ENCODE measurements around a stretch of chr1.

GRCh38 chr1:177961145-177961919 is 8.5 kb downstream of the SEC16B start:
- PRO-cap, result no peak

DNA sequence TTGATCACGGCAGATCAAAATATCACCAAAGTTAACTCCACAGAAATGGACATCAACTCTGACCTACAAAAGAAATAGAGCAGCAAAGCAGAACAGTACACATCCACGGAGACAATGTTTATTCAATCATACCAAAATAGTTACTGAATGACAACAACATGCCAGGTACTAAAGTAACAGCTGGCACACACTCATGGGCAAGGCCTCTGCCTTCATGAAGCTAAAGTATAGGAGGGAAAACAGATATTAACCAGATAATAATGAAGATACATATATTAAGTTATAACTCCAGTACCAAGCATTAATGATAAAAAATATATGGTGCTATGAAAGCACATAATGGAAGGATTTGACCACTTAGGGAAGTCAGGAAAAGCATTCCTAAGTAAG is 59.2 kb upstream of the RASAL2 start:
- PRO-cap, result no peak

- PRO-cap, result no peak
These were observed 836 bp upstream of the RASAL2 start for GRCh38 chr1:178093034-178093501.

- PRO-cap, result no peak
These were observed 8.4 kb downstream of the RASAL2 start for GRCh38 chr1:178102330-178102636.

DNA sequence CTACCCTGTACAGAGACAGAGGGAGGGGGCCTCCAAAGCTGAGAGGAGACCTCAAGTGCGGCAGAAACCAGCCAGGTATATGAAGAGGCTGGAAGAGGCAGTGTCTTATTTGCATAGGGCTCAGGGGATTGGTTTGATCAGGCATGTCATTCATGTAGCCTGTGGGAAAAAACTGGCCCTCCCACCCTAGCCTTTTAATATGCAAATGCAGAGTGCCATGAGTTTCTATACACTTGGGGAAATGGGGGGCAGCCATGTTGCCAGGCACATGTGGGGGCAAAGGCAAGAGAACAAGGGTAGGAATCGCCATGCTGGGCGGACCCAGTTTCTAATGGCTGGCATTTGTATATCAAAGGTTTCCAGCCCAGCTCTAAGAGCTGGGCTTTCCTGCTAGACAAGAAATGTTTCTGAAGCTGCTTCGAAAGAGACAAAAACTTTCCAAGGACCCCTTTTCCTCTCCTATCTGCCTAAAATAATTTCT is 172.8 kb downstream of the RASAL2 start:
- PRO-cap, result no peak

DNA sequence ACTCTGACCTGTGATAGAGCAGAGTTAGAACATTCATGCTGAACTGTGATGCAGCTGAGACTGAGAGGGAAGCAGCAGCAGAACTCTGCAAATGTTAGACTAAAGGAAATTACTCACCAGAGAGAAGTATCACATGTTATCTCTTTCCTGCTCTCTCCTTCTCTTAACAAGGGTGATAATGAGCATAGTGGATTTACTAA is 181.6 kb downstream of the RASAL2 start:
- PRO-cap, result no peak

DNA sequence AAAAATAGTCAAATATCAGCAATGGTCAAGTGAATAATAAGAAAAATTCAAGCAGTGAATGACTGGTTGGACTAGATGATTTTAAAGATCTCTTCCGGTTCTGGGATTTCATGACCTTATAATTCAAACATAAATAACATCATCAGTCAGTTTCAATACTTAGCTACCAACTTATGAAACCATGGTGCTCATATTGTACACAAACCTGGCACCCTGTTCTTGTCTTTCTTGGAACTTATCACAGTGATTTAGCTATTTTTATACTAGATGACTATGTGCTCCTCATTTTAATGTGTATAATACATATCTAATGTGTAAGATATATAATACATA is 157.0 kb downstream of the CLEC20A start:
- PRO-cap, result no peak

DNA sequence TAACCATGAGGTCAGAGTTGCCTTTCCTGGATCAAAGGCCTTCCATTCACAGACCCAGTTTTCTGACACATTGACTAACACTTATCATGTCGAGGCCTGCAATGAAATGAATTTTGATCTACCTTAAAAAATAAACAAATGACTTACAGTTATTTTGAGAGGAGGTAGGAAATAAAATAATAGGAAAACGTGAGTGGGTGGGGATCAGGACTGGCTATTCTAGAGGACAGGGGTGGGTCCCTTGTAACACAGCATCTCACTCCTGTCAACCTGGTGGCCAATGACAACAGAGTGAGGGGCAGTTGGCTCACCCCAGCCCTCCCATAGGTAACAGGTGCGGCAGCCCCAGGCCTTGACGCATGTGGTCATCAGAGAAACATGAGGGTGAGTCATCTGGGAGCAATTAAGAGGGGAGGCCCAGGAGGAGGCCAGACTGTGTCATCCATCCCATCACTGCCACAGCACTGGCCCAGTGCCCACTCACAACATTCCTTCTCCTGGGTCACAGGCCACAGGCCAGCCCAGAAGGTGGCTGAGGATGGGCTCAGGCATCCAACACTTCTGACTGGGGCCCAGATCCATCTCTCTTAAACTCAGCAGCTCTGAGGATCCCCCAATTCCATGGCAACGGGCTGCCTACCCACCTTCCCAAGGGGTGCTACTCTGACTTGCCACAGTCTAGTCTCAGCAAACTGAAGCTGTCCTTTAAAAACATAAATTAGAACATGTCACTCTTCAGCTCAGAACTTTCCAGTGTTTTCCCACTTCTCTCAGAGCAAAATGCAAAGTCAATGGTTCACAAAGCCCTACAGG is 17.1 kb downstream of the TEX35 start:
- PRO-cap, result no peak

GRCh38 chr1:178650989-178651510 is 74.0 kb upstream of the RALGPS2 start:
- PRO-cap, result no peak

DNA sequence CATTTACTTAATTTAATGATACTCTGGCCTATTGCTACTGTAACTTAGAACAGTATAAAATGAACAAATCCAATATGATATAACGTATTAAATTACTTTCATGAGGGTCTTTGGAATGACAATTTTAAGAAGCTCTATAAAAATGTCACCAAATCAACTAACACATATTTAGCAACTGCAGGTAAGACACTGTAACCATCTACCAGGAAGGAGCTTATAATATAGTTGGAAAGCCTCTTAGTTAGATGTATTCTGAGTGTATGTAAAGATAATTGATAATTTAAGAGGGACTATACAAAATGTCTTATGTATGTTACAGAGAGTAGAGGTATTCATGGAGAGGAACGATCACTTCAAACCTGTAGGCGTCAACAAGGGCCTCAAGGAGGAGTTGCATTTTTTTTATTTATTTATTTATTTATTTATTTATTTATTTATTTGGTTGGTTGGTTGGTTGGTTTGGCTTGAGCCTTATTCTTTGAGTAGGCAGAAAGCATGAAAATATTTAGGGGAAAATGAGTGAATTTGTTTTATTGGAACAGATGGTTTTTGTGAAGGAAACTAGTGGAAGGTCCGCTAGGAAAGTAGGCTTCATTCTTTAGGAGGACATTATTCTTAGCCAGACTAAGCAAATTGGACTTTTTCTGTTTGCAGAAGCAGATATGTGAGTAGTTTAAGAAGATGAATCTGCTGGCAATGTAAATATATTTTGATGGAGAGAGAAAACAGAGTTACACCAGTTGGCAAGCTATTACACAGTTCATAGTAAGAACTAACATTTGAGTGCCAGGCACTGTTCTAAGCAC is 8.5 kb downstream of the ANGPTL1 start:
- PRO-cap, result no peak

GRCh38 chr1:178945727-178946510 is 75.0 kb upstream of the ANGPTL1 start:
- PRO-cap, result no peak

DNA sequence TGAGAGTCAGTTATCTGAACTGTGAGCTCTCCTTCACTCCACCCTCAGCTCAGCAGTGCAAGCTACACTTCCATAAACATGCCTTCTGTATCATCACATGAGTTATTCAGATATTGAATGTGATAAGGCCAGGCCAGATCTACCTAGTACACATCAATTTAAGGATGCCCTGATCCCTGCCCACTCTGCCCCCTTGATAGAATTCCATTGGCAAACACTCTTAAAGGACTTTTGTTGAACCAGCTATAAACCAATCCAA is 60.3 kb upstream of the FAM20B start:
- PRO-cap, result no peak

DNA sequence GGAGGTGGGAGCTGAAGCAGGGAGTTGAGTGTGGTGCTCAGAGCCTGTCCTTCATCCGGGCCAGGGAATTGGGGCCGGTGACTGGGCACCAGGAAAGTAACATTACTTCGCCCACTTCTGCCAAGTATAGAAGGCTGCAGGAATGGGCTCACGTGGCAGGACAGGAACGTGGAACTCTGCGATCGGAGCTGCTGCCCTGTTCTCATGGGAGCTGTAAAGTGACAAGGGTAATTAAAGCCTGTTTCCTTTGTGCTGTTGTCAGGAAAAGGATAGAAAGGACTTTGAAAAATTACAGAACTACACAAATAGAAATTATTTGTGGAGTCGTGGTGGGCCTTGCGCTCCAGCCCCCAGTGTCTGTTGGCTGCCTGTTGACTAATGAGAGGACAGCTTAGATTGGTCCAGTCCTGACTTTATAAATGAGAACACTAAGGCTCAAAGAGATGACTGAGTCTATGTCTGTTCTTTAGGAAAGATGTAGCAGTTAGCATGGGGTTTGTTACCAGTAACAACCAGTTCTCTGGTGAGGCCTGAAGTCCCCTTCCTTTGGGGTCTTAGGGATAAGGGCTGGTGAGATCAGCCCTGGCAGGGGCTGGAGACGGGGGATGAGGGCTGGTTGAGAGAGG is 8.9 kb downstream of the TOR3A start:
- PRO-cap, result no peak

GRCh38 chr1:179103654-179104259 is 21.9 kb downstream of the TOR3A start:
- PRO-cap, result no peak

DNA sequence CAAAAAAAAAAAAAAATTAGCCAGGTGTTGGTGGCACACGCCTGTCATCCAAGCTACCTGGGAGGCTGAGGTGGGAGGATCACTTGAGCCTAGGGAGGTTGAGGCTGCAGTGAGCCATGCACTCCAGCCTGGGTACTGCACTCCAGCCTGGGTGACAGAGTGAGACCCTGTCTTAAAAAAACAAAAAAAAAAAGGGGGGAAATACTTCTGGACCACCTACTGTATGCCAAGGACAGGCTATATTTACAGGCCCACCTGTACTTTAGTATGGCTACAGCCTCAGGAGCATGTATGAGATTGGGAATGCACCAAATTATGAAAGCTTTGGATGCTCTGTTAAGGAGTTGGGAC is 49.6 kb downstream of the ABL2 start:
- PRO-cap, result no peak

DNA sequence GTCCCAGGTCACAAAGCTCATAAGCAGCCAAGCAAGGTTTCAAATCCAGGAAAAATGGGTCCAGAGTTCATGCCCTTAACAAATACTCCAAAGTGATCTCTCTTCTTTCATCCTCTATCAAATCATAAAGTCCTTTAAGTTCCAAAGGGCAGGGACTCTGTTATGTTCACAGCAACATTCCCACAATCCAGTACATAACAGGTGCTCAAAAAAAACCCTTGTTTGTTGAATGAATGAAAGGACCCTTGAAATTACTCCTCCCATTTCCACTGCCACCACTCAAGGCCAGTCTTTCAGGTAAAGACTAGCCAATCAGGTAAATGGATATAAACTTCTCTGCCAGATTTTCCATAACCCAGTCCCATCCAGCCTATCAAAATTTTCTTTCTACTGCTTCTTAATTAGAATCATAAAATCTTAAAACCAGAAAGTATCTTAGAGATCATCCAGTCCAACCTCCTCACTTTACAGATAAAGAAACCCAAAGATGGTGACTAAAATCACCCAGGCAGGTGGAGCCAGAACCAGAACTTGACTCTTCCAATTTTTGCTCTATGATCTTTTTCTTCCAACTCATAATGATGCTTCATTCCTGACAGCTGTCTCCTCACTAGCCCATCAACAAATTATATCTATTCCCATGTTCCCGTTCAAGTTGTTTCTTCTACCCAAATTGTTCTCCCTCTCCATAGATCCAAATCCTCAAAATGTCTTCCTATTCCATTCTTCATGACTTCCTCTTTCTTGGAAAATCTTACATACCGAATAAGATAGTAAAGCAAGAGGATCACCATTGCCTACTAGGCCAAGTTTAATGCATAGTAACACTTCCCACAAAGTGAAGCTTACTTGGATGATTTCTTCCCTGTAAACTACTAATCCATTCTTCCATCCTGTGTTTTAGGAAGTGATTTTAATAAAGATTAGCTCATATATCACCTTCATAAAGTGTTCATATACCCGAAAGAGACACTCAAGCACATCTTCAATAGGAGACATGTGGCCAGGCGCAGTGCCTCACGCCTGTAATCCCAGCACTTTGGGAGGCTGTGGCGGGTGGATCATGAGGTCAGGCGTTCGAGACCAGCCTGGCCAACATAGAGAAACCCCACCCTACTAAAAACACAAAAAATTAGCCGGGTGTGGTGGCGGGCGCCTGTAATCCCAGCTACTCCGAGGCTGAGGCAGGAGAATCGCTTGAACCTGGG is 2.3 kb downstream of the ABL2 start:
- PRO-cap, result no peak

GRCh38 chr1:179844348-179845309 is 33.0 kb downstream of the TOR1AIP2 start:
- PRO-cap, result no peak

- PRO-cap, result no peak
These were observed 941 bp upstream of the TOR1AIP2 start for GRCh38 chr1:179878492-179878996.

DNA sequence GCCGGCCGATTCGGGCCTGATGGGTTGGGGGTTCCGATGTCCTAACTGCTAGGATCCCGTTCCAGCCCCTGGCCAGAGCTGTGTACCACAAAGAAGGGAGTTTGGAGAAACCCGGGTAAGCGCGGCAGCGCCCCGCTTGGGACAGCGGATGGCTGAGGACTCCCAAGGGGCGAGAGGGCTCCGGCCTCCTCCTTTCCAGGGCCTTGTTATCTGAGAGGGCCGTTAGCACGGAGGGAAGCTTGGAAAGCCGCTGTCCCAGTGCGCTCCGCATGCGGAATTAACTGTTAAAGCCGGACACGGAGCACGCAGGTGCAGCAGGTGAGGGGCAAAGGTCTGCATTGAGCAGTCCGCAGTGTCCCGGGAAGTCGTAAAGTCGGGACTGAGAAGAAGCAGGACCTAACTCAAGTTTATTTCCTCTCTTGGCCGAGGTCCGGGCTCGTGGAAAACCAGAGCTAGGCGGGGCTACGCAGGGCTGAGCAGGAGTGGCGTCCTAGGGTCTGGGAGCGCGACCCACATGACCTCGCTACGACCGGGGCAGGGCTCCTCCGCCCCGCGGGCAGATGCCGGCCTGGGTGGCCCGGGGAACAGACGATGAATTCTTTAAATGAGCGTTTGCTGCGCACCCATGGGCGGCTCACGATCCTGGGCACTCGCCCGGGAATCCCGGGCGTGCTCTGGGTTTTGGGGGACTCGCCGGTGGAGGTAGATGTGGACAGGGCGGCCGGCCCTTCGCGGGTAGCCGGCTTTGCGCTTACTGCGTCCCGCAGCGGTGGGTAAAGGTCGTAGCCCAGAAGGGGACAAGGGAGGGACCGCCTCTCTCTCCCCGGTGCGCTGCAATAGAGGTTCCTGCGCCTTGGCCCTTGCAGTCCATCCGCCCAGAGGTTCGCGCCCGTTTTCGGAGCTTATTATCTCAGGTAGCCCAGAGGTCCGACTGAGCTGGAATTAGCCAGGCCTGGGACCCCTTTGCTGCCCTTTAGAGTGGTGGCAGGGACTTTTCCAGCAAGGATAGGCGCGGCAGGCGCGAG is 4.6 kb downstream of the LHX4 start:
- PRO-cap, result no peak

- PRO-cap, result no peak
These were observed 38.8 kb upstream of the ACBD6 start for GRCh38 chr1:180541027-180541673.